Ovary (tissue), 7 donors: Measurements from ENCODE around the genes MCUB and ELOVL6.

GRCh38 chr4:104418245-104418702 lies 76.4 kb downstream of the CXXC4 start:
- PRO-cap, 7 experiments, result no peak in any of the 7 experiments
- RAMPAGE, long total RNA, 2 experiments, result no peak in any of the 2 experiments

- PRO-cap, 7 experiments, result no peak in any of the 7 experiments
- RAMPAGE, long total RNA, 2 experiments, result no peak in any of the 2 experiments
These were observed 5.8 kb upstream of the CXXC4 start for GRCh38 chr4:104500523-104500953.

GRCh38 chr4:104966552-104967471 lies 179.9 kb upstream of the TET2 start:
- PRO-cap, 7 experiments, result no peak in any of the 7 experiments
- RAMPAGE, long total RNA, 2 experiments, result no peak in any of the 2 experiments

DNA sequence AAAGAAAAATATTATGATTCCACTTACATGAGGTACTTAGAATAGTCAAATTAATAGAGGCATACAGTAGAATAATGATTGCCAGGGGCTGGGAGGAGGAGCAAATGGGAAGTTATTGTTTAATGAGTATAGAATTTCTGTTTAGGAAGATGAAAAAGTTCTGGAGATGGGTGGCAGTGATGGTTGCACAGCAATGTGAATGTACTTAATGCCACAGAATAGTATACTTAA lies 41.5 kb downstream of the TET2 start:
- PRO-cap, 7 experiments, result no peak in any of the 7 experiments
- RAMPAGE, long total RNA, 2 experiments, result no peak in any of the 2 experiments

GRCh38 chr4:105902803-105903179 lies 7.5 kb downstream of the NPNT start:
- PRO-cap, 7 experiments, result no peak in any of the 7 experiments
- RAMPAGE, long total RNA, 2 experiments, result no peak in any of the 2 experiments

DNA sequence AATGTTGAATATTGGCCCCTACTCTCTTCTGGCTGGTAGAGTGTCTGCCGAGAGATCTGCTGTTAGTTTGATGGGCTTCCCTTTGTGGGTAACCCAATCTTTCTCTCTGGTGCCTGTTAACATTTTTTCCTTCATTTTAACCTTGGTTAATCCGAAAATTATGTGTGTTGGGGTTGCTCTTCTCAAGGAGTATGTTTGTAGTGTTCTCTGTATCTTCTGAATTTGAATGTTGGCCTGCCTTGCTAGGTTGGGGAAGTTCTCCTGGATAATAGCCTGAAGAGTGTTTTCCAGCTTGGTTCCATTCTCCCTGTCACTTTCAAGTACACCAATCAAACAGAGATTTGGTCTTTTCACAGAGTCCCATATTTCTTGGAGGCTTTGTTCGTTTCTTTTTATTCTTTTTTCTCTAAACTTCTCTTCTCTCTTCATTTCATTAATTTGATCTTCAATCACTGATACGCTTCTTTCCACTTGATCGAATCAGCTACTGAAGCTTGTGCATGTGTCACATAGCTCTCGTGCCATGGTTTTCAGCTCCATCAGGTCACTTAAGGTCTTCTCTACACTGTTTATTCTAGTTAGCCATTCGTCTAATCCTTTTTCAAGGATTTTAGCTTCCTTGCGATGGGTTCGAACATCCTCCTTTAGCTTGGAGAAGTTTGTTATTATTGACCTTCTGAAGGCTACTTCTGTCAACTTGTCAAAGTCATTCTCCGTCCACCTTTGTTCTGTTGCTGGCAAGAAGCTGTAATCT lies 177.3 kb downstream of the NPNT start:
- PRO-cap, 7 experiments, result no peak in any of the 7 experiments
- RAMPAGE, long total RNA, 2 experiments, result no peak in any of the 2 experiments

- PRO-cap, 7 experiments, result no peak in any of the 7 experiments
- RAMPAGE, long total RNA, 2 experiments, result no peak in any of the 2 experiments
These were observed 8.5 kb downstream of the AIMP1 start for GRCh38 chr4:106324914-106325186.

- PRO-cap, 7 experiments, result no peak in any of the 7 experiments
- RAMPAGE, long total RNA, 2 experiments, result no peak in any of the 2 experiments
These were observed 1.3 kb upstream of the PAPSS1 start for GRCh38 chr4:107721114-107721924.

- PRO-cap, 7 experiments, result peak in 3 of 7 experiments; most common plus-strand start chr4:107930973 (in 1); most common minus-strand start chr4:107930830 (in 1)
- RAMPAGE, long total RNA, 2 experiments, result no peak in any of the 2 experiments
These were observed 672 bp upstream of the CYP2U1 start for GRCh38 chr4:107930635-107931118.

DNA sequence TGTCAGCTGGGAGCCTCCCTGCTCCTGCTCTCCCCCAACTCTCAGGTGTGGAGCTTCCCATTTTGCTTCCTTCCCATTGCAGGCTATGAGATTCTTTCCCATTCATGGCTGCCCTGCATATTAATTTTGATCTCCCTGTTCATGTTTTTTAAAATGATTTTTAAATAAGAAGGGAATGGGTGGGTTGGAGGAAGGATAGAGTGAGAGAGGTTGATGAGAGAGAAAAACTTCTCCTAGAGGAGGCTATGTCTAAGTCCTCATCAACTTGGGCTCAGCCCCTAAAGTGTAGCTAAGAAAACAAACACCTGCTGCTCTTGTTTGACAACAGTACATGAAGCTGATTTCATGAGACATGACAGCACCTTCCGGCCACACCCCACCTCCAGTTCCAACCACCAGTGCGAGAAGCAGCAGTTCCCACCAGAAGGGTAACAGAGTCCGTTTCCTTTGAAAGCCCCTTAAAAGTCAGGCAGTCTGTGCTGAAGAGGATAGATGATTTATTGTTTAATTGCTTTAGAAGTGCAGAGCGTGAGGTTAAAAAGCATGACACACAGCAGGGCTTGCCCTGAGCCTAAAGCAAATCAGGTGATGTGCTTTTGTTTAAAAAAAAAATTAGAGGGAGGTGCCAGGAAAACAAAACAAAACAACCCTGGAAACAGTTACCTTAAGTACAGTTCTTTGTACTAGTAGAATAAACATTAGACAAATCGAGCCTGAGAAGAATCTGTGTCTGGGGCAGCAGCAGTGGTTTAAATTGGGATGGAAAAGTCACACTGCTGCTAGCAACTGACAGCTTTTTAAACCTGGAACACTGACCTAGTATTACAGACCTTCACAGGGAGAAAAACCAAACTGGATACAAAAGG lies 82.6 kb downstream of the HADH start:
- PRO-cap, 7 experiments, result no peak in any of the 7 experiments
- RAMPAGE, long total RNA, 2 experiments, result no peak in any of the 2 experiments

- PRO-cap, 7 experiments, result no peak in any of the 7 experiments
- RAMPAGE, long total RNA, 2 experiments, result no peak in any of the 2 experiments
These were observed 187.0 kb upstream of the LEF1 start for GRCh38 chr4:108355602-108356231.

DNA sequence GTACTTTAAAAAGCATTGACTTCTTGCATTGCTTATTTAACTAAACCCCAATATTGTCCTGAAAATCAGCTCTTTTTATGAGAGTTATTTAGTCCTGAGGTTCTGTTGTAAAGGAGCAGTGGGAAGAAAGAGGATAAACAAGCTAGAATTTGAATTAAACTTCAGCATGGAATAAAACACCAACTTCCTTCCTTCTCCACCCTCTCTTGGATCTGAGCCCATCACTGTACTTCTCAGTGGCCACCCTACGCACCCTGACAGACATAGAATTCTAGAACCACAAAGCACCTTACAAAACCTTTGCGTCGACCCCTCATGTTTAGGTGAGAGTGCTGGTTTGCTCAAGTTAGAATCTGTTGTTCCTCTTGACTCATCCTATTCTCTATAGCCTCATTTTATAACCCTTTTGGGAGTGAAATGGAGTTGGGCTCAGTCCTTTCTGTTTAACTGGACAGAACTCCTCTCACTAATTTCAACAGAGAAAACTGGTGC lies 84.6 kb upstream of the RPL34 start:
- PRO-cap, 7 experiments, result no peak in any of the 7 experiments
- RAMPAGE, long total RNA, 2 experiments, result no peak in any of the 2 experiments

GRCh38 chr4:109559960-109560719 lies at the start of gene MCUB:
Gene MCUB, plus strand, starts transcription at chr4:109560246.
- PRO-cap, 7 experiments, result peak in 7 of 7 experiments; most common plus-strand start chr4:109560227 (in 7); most common minus-strand start chr4:109560102 (in 4)
- RAMPAGE, long total RNA, 2 experiments, result no peak in any of the 2 experiments

- PRO-cap, 7 experiments, result no peak in any of the 7 experiments
- RAMPAGE, long total RNA, 2 experiments, result no peak in any of the 2 experiments
These were observed 28.2 kb downstream of the MCUB start for GRCh38 chr4:109588180-109588677.

DNA sequence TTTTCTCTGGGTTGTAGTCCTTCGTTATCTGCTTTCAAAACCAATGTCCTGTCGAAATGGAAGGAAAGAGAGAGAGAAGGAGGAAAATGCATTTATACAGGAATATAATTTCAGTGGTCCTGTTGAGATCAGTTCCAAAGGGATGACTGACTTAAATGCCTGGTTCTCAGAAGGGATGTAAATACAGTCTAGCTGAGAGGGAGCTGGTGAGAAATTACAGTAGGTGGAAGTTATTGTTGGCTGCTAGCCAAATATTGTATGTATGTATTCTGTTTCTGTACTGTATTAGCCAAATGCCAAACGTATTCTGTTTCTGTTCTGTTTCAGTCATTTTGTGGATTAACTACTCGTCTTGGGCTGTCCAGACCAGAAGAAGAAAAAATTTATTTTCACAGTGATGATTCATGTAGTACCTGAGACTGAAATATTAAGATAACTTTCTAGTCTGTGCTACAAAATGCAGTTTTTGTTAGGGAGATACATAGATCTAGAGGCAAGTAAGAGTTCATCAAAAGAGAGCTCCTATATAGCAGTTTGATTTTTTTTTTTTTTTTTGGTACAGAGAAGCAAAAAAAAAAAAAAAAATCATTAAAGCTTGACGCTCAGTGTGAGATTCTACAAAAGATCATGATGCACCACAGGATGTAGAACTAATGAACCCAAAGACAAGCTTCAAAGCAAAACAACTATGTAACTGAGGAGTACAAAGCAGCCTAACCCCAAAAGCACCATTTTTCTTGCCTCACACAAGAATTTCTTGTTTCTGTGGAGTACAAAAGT lies 54.9 kb downstream of the CASP6 start:
- PRO-cap, 7 experiments, result no peak in any of the 7 experiments
- RAMPAGE, long total RNA, 2 experiments, result no peak in any of the 2 experiments

DNA sequence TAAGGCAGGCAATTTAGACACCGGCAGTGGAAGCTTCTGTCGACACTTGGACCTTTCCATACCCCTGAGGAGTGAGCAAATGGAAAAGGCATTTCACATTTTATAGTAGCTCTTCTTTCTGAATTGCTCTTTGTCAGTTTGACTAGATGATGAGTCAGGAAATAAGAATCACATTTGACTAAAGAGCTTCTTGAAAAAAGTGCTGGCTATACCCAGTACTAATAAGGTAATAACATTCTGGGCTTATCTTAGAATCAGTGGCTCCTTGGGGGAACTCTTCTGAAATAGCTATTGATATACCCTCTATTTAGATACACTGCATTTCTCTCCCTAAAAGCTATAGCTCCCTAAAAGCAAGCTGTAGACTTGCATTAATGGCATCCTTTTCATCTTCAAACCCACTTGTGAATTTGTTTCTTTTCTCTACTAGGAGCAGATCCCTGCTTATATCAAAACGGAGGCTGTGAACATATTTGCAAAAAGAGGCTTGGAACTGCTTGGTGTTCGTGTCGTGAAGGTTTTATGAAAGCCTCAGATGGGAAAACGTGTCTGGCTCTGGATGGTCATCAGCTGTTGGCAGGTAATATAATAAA lies 67.8 kb downstream of the EGF start:
- PRO-cap, 7 experiments, result no peak in any of the 7 experiments
- RAMPAGE, long total RNA, 2 experiments, result no peak in any of the 2 experiments

- PRO-cap, 7 experiments, result no peak in any of the 7 experiments
- RAMPAGE, long total RNA, 2 experiments, result no peak in any of the 2 experiments
These were observed 63.8 kb downstream of the ELOVL6 start for GRCh38 chr4:110134640-110134936.

DNA sequence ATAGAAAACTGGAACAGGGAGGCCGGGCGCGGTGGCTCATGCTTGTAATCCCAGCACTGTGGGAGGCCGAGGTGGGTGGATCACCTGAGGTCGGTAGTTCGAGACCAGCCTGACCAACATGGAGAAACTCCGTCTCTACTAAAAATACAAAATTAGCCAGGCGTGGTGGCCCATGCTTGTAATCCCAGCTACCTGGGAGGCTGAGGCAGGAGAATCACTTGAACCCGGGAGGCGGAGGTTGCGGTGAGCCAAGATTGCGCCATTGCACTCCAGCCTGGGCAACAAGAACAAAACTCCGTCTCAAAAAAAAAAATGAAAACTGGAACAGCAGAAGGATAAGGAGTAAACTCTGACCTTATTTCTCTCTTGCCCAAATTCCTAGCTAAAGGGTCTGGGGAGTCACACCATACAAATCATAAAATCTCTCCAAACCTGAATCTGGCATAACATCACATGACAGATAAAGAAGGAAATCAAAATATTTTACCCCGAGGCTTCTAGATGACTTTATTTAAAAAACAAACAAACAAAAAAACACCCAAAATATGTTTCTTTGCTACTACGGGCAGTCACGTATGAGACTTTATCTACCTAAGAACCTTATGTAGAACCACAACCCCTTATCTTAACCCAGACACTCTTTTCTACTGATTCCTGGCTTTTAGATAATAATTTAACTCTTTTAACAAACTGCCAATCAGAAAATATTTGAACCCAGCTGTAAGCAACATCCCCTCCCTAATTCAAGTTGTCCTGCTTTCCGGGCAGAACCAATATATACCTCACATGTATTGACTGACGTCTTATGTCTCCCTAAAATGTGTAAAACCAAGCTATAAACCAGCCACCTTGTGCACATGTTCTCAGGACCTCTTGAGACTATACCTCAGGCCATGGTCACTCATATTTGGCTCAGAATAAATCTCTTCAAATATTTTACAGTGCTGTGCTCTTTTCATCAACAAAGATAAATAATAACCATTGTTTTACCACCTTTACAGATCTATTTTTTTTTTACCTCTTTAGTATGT lies 15.5 kb downstream of the ELOVL6 start:
- PRO-cap, 7 experiments, result no peak in any of the 7 experiments
- RAMPAGE, long total RNA, 2 experiments, result no peak in any of the 2 experiments

GRCh38 chr4:110197180-110198162 lies 944 bp downstream of the ELOVL6 start:
- PRO-cap, 7 experiments, result peak in 7 of 7 experiments; most common plus-strand start chr4:110197696 (in 7); most common minus-strand start chr4:110197497 (in 4)
- RAMPAGE, long total RNA, 2 experiments, result no peak in any of the 2 experiments

- PRO-cap, 7 experiments, result peak in 7 of 7 experiments; most common plus-strand start chr4:110198497 (in 1); most common minus-strand start chr4:110198550 (in 7)
- RAMPAGE, long total RNA, 2 experiments, result start-site peak on the minus strand in 1 of 2 experiments, at chr4:110198512-110198585 at its widest, 27 reads per replicate
These were observed at the start of gene ELOVL6 for GRCh38 chr4:110198279-110199356. Gene ELOVL6, minus strand, starts transcription at chr4:110198615.